ENCODE measurements around the genes ADGRG7 and ALCAM.

GRCh38 chr3:100335340-100335810 lies 818 bp downstream of the NIT2 start:
- PRO-cap: unidirectional peak, minus-strand start at chr3:100335587

- PRO-cap: no peak
Observed at GRCh38 chr3:100609170-100610506, at the start of gene ADGRG7. Gene ADGRG7, plus strand, starts transcription at chr3:100609601.

DNA sequence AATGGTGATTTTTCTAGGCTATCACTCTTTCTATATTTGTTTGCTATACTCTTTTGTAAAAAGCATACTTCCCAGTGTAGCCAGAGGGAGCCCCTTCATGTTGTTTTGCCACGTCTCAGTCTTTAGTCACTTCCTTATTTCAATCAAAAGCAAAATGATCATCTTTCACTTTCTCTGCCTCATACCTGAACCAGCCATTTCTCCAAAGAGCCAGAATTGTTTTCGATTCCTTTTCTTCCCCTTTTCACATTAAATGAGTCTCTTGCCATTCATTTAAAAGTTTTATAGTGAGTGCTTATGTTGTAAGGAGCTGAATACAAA lies 41.4 kb downstream of the ADGRG7 start:
- PRO-cap: no peak

DNA sequence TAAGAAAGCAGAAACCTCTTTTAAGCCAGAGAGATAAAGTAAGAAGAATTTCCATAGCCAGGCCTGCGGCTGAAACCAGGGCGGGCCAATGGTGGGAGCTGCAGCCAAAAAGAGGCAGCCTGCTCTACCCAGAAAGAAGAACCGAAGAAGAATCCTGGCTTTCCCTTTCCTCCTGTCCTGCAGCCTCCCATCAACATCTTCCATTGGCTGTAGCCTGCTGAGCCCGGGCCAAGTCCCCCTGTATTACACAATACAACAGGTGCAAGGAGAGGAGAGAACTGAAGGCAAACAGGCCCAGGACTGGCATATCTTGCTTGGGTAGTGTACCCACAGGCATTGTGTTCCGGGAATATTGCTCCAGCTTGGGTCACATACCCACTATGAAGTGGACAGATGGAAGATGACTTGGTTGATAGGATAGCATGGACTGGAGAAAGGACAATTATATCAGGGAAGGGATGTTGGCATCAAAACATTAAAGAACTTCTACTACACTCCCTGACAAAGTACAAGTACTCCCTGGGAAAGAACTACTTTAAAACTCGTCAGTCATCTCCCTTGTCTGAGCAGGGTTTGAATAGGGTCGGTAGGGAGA lies 11.4 kb upstream of the TFG start:
- PRO-cap: no peak

DNA sequence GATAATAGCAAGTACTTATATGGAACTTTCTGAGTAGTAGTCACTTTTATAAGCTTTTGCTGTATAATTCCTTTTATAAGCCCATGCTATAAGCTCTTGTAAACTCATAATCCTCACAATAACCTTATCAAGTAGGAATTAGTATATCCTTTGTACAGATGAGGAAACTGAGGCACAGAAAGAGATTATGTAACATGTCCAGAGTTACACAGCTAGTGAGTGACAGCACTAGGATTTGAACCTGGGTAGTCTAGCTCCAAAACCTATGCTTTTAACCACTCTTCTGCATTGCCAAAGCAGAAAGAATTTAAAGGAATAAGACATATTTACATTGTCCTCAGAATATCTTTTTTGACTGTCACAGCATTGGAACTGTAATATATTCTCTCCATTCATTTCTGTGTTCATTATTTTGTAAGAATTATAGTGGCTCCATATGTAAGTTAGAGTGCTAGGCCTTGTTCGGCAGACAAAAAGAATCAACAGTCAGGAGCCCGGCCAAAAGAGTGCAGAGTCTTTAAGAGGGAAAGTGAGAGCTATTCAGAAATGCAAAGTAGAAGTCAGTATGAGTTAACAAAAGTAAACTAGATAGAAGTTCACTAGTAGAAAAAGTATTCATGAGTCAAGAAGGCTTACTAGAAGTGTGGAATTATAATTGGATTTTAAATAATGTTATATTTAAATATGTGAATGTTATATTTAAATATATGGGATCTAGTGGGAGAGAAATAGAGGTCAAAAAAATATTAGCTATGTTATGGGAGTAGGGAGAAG lies 26.2 kb downstream of the TFG start:
- PRO-cap: no peak

DNA sequence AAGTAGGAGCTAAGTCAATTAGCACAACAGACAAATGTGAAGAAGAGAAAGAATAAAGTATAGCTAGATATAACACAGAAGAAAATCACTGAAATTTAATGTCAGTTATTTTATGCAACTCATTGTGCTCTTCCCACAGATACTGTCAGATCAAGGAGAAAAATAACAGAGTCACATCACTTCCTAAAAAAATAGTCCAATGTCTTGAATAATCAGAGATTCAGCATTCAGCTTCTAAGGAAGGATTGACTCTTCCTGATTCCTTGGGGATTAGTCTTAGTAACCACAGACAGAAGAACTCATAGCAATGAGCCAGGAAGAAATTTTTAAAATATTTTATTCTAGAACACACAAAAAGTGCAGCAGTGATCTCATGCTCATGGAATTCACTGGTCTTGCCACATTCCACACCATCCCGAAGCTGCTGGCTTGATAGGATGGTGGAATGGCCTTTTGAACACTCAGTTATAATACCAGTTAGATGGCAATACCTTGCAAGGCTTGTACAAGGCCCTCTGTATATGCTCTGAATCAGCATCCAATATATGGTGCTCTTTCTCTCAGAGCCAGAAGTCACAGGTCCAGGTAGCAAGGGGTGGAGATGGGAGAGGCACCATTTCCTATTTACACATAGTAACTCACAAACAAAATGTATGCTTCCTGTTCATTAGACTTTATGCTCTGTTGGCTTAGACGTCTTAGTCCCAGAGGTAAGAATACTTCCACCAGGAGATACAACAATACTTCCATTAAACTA lies 43.0 kb upstream of the ABI3BP start:
- PRO-cap: no peak

GRCh38 chr3:101512378-101512967 lies 539 bp downstream of the SENP7 start:
- PRO-cap: bidirectional peak, plus-strand start at chr3:101512860, minus-strand start at chr3:101512664

- PRO-cap: no peak
Observed at GRCh38 chr3:101548997-101549362, 12.7 kb upstream of the TRMT10C start.

DNA sequence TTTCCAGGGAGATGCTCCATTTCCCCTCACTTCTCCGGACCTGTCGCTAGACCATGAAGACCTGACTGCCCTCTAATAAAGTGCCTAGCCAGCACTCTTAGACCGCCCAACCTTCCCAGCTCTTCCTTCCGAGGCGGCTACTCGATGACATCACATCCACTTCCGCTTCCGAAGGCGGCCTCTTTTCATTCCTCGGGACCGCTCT lies 165 bp upstream of the PCNP start:
- PRO-cap: bidirectional peak, plus-strand start outside the sequence, minus-strand start at position 146 of the sequence

DNA sequence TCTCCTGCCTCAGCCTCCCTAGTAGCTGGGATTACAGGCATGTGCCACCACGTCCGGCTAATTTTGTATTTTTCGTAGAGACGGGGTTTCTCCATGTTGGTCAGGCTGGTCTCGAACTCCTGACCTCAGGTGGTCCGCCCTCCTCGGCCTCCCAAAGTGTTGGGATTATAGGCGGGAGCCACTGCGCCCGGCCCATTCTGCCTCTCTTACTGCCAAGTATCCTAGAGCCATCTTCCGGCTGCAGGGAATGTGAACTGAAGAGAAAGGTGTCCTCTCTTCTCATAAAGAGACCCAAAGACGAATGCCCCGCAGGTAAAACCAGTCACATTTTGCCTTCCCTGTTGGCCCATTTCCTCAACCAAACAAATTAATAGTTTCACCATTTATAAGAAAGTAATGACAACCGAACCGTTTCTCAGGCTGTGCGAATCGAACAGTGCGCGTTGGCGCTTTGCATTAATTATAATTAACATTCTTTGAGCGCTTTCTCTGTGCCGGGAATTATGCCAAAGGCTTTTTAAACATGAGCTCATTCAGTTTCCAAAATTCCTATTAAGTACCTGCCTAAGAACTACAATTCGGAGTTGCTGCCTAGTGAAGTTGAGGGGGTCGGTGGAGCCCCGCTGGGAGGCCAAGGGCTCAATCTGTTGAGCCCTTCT lies 689 bp upstream of the RPL24 start:
- PRO-cap: no peak

- PRO-cap: unidirectional peak, minus-strand start at chr3:101828431
Observed at GRCh38 chr3:101828355-101828989, 20.8 kb upstream of the NFKBIZ start.

DNA sequence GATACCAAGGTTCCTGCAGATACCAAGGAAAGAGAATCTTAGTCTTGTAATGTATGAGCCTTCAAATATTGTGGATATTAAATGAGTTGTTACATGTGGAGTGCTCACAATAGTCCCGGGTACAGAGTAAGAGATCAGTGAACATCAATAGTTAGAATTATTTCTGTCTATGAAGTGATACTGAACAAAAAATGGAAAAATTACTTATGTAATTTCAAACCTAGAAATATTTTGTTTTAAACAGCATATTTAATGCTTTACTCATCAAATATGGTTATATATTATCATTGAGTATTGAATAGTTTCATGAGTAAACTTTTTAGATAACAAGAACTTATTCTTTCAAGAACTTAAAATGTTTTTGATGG lies 8.4 kb downstream of the NFKBIZ start:
- PRO-cap: no peak

- PRO-cap: no peak
Observed at GRCh38 chr3:101861269-101862494, 12.4 kb downstream of the NFKBIZ start.

DNA sequence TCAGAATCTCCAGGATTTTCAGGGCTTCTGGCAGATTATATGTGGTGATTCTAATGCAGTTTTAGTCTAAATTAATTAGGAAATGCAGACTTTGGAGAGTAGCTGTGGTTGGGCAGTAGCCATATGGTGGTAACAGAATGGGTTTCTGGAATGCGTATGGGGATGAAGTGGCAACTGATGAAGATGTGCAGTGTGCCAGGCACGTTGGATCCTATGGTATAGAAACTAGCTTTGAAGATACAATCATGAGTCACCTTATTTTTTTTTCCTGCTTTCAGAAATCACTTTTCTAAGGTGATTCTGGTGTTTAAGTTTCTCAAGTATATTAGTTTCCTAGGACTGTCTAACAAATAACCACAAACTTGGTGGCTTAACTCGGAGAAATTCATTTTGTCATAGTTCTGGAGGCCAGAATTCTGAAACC lies 14.6 kb downstream of the NFKBIZ start:
- PRO-cap: no peak

GRCh38 chr3:101878477-101879011 lies 29.2 kb downstream of the NFKBIZ start:
- PRO-cap: no peak

DNA sequence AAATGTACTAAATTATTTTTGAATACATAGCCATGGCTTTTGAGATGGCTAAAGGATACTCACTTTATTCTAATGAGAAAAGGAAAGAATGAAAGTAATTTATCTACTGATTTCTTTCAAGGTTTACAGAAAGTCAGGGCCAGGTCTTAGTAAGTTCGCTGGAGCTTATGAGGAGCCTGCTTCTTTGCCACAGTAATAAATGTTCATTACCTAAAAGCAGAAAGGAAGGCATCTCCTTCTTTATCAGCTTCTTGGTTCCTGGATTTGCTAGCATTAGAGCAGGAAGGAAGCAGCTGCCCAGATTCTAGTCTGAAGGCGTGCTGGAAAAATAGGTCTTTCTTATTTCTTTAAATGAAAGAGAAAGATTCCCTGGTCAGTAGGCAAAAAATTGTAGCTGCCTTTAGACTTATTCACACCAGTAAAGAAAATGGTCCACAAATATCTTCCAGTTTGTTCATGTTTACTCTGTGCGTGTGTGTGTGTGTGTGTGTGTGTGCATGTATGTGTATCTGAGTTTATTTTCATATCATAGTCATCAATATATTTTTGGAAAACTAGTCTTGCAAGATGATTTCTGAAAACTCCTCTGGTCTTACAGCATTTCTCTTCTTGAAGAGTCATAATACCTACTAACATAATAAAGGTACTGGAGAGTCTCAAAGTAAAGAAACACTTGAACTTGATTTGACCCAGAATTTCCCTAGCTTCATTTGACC lies 255.4 kb upstream of the ZPLD1 start:
- PRO-cap: no peak

DNA sequence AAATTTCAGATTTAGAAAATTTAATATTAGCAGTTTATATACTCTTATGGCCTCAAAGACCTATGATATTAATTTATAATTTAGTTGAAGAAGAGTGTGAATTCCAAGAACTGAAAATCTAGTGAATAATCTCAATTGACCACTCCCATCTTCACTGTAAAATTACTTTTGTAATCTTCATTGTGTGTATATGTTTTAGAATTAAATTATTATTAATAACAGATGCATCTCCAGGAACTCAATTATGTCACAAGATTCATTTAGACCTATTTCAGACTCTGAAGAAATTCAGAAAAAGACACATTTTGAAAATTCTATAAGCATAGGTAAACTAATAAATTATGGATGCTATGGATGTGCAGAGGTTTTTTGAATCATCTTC lies 860.6 kb downstream of the ZPLD1 start:
- PRO-cap: no peak

DNA sequence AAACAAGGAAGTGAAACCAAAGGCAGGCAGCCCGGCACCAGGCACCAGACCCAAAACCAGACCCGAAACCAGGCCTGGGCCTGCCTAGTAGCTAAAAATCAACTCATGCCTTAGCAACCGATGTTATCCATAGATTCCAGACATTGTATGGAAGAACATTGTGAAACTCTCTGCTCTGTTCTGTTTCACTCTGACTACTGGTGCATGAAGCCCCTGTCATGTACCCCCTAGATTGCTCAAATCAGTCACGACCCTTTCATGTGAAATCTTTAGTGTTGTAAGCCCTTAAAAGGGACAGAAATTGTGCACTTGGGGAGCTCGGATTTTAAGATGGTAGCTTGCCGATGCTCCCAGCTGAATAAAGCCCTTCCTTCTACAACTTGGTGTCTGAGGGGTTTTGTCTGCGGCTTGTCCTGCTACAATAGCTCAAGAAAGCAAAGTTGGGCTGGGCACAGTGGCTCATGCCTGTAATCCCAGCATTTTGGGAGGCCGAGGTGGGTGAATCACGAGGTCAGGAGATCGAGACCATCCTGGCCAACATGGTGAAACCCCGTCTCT lies 844.6 kb upstream of the ALCAM start:
- PRO-cap: no peak

- PRO-cap: bidirectional peak, plus-strand start at chr3:105366909, minus-strand start at chr3:105366471
Observed at GRCh38 chr3:105366307-105367515, at the start of gene ALCAM. Gene ALCAM, plus strand, starts transcription at chr3:105366909.

GRCh38 chr3:105524200-105524622 lies 157.5 kb downstream of the ALCAM start:
- PRO-cap: no peak